Cerebellum (tissue), 5 donors: ENCODE results near the genes ZNF593, CEP85 and CRYBG2.

DNA sequence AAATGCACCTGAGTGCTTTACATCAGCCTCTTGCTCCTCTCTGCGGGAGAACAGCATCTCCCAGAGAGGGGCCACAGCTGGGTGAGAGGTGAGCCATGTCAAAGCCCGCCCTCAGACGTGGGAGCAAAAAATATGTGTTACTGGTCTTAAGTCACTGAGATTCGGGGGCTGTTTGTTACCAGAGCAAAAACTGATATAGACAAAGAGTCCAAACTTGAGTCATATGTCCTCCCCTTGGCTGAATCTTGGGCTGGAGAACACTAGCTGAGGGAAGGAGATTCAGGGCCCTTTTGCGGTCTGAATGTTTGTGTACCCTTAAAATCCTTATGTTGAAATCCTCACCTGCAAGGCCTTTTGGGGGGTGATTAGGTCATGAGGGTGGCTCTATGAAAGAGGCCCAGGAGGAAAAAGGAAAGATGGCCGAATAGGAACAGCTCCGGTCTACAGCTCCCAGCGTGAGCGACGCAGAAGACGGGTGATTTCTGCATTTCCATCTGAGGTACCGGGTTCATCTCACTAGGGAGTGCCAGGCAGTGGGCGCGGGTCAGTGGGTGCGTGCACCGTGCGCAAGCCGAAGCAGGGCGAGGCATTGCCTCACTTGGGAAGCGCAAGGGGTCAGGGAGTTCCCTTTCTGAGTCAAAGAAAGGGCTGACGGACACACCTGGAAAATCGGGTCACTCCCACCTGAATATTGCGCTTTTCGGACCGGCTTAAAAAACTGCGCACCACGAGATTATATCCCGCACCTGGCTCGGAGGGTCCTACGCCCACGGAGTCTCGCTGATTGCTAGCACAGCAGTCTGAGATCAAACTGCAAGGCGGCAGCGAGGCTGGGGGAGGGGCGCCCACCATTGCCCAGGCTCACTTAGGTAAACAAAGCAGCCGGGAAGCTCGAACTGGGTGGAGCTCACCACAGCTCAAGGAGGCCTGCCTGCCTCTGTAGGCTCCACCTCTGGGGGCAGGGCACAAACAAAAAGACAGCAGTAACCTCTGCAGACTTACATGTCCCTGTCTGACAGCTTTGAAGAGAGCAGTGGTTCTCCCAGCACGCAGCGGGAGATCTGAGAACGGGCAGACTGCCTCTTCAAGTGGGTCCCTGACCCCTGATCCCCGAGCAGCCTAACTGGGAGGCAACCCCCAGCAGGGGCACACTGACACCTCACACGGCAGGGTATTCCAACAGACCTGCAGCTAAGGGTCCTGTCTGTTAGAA is 36.8 kb upstream of the LDLRAP1 start:
- PRO-cap, 3 experiments: no peak in any of the 3 experiments
- RAMPAGE, long total RNA: no peak

DNA sequence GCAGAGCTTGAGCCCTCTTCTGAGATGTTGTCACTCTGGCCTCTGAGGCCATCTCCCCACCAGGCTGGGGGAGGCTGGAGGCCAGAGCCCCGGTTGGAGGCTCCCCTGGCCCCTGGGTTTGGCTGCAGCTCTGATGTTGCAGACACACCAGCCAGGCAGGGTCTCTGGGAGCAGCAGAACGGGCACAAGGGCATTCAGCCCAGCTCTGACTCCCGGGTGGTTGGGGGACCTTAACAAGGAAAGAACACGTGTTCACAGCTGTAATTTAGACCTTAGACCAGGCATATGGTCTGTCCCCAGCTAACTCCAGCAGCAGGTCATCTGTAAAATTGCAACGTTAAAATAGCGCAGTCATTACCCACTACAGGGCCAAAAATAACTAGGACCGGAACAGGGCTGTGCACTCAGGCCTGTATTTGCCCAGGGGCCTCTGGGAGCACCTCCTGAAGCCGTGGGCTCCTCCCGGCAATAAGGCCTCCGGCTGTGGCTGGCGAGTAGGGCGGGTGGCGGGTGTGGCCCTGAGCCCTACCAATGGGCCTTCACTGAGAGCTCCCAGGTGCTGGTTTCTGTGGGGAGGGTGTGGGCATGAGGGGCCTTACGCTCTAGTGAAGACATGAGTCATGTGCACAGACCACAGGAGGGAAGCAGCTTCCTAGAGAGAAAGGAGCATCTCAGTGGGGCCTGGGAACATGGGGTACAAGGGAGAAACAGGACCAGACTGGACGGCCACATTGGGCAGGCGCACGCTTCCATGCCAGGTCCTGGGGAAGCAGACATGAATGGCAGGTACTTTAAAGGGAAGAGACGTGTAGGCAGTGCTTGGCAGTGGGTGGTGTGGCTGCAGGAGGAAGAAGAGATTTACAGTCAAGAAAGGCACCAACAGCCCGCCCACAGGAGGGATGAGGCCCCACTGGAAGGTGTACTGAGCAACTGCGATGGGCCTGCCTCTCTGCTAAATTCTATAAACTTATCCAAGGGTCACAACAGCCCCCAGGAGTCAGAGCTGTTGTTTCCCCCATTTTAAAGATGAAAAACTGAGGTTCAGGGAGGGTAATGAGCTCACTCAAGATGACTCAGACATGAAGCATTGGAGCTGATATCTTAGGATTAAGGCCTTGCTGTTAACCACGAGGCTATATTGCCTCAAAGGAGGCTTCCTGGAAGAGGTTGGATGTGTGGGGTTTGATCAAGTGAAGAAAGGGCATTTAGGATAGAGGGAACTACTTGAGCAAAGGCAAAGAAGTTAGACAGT is 6.3 kb downstream of the LDLRAP1 start:
- PRO-cap, 3 experiments: peak in 1 of 3 experiments; most common plus-strand start position 616 of the sequence (in 1); most common minus-strand start position 470 of the sequence (in 1)
- RAMPAGE, long total RNA: no peak

DNA sequence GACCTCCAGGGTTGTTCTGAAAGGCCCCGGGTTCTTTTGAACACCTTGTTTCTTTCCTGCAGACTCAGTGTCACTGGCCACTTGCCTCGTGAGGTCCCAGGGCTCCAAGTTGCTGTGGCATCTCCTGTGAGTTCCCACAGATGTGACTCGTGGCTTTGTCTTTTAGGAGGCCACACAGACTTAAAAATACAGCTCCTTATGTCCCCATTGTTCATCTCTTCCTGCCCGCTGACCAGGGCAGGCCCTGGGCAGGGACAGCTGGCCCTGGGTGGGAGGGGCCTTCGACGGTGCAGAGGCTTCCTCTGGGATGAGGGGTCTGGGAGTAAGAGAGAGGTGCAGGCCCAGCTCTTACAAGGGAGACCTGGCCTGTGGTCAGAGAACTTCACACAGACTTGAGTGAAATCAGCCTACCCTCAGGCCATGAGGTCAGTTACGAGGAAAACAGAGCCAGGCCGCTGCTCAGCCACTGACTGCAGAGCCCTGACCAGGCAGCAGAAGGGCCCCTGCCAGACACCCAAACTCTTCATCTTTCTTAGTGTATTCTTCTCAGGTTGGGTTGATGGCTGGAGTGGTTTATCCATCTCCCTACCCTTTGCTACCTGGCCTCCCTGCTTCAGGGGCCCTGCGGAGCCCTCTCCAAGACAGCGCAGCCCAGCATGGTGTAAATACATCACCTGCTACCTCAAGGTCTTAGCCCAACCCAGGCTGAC is 15.8 kb downstream of the LDLRAP1 start:
- PRO-cap, 3 experiments: no peak in any of the 3 experiments
- RAMPAGE, long total RNA: no peak

- PRO-cap, 3 experiments: no peak in any of the 3 experiments
- RAMPAGE, long total RNA: no peak
These were observed 4.2 kb downstream of the SELENON start for GRCh38 chr1:25804094-25804761.

DNA sequence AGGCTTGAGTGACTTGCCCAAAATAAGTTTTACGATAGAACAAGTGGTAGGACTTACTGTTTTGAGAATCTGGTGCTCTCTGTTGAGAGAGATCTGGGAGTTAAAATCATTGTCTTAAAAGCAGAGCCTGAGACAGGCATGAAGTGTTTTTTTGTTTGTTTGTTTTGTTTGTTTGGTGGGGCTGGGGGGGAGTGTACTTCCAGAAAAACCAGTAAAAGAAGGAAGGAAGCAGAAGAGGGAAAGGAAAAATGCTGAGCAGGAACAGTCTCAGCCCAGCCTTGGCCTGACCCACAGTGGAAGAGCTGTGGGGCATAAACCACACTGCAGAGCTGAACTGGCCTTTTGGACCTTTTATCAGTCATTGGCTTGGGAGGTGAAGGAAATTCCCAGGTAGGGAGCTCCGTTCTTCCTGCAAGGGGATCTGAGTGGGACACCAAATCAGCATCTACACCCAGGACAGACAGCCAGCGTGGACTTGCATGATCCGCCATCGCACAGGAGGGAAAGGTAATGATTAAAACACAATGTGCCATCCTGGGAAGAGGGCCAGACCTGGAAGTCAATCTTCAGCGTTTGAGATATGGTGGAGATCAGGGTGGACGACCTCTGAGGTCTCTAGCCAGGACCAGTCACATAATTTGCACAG is 1.3 kb upstream of the MTFR1L start:
- PRO-cap, 3 experiments: no peak in any of the 3 experiments
- RAMPAGE, long total RNA: no peak

DNA sequence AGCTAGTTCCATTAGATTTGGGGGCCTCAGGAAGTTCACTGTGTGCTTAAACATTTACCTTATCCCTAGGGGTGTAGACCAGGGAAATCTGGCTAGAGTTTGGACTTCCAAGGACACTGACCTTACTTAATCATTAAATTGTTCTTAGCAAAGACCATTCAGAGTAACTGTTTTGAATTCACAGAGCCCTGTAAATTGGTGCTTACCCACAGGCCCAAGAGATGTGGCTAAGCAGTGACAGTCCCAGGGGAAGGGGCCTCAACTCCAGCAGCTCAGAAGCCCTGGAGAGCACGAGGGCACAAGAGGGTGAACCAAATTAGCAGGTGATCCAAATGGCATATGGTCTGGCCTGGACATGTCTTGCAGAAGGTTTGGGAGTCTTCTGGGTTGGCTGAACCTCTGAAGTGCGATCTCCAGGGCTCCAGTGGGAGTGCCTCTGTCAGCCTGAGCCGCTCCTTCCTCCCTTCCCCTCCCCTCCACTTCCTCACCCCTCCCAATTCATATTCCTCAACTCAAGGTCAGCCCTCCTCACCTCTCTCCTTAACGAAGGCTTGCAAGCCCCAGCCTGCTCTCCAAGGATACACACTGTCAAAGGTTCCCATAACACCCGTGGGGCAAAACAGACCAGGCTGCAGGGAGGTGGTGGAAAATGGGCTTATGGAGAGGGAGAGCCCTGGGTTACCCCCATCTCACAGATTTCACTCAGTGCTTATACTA is 4.3 kb downstream of the PAQR7 start:
- PRO-cap, 3 experiments: no peak in any of the 3 experiments
- RAMPAGE, long total RNA: no peak

- PRO-cap, 3 experiments: peak in 1 of 3 experiments; most common plus-strand start chr1:25895600 (in 1); most common minus-strand start chr1:25895525 (in 1)
- RAMPAGE, long total RNA: no peak
These were observed 10.8 kb downstream of the STMN1 start for GRCh38 chr1:25895328-25895983.

GRCh38 chr1:25922245-25923143 is 16.3 kb upstream of the STMN1 start:
- PRO-cap, 3 experiments: peak in 3 of 3 experiments; most common plus-strand start chr1:25922790 (in 2); most common minus-strand start chr1:25922542 (in 1)
- RAMPAGE, long total RNA: no peak

- PRO-cap, 3 experiments: no peak in any of the 3 experiments
- RAMPAGE, long total RNA: no peak
These were observed 26.5 kb downstream of the PAFAH2 start for GRCh38 chr1:25971332-25971786.

DNA sequence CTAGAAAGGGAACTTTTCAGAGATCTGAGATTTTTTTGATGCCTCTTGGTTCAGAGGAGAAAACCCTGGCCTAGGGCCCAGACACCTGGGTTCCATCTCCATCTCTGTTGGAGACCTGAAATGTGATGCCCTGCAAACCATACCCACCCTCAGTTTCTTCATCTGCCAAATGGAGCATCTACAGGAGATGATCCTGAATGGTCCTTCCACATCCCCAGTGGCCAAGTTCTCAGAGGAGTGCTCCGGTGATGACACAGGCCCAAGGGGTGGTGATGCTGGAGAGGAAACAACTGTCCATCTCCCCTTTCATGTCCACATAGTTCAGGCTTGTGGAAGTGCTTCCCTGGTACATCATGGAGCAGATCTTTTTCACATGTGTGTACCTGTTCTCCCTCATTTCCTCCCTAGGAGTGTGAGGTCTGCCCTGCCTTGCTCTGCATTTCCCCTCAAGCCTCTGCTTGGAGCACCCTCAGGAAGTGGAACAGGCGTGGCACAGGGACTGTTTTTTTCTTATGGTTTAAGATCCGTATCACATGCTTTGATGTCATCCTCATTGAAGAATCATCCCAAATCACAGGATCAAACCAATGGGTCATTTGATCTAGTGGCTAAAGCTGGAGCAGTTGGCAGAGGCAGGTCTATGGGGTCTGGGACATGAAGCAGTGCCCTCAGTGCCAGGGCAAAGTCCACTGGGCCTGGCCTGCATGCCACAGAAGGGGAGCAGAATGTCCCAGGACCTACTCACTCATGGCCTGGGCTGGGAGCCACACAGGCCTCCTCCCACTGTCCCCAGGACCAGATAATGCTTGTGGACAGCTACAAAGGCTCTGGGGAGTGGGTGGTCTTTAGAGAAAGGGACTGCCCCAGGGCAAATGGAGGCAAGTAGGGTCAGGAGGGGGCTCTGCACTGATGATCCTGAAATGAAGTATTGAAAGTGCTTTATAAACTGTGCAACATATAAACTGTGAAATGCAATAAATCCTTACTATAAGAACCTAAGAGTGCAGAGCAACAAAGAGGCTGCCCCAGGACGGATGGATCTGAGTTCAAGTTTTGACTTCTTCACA is 8.2 kb upstream of the TRIM63 start:
- PRO-cap, 3 experiments: no peak in any of the 3 experiments
- RAMPAGE, long total RNA: no peak

DNA sequence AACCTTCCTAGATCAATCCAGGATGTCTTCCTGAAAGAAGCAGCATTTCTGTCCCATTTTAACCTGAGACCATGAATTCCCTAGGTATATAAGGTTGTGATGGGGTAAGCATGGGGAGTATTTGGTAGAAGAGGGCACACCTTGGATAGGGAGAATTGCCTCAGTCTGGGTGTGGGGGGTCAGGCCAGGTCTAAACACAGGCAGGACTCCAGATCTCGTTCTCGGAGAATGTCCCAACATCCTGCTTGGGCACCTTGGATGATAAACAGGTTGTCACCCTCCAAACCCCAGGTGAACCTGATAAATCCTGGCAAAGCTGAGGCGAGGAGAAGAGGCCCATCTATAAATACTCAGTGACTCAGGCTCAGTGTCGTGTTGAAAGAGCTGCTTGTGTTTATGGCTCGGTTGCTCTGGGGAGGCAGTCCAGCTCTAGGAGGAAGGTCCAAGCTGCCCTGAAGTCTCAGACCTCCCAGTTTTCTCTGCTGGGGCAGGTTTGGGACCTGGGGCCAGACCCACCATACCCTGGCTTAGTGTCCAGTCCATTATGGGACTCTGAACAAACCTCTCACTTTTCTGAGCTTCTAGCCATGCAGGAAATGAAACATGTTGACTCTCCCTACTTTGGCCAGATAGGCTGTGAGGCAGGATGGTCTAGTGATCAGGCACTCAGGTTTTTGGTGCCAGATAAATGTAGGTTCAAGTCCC is 15.8 kb upstream of the TRIM63 start:
- PRO-cap, 3 experiments: no peak in any of the 3 experiments
- RAMPAGE, long total RNA: no peak

DNA sequence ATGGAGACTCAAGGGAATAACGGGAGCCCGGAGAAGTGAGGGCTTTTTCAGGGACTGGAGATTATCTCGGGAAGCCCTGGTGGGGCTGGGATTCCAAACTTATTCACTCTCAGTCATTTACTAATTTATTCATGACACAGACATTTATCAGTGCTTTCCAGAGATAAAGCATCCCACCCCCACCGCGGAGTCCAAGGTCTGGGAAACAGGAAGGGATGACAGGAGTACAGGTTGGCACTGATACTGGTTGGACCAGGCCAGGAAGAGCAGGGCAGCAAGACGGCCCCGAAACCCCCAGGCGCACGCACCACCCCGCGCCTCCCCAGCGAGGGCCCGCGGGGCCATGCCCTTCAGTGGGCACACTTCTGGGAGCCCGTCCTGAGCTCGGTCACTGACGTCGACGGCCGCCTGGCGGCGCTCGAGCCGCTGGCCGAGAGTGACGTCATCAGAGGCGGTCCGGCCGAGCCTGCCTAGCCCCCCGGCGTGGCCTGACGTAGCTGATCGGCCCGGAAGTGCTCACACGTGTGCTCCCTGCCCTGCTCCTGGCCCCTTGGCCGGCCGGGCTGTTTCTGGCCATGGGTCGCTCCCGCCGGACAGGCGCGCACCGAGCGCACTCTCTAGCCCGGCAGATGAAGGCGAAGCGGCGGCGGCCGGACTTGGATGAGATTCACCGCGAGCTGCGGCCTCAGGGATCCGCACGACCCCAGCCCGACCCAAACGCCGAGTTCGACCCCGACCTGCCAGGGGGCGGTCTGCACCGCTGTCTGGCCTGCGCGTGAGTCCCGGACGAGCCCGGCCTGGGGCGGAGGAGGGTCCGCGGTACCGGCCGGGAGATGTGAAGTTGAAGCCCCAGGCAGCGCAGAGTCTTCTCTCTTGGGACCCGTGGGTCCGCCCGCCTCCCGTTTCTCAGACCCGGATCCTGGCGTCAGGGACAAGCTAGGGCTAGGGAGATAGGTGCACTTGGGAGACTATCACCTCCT is at the start of gene ZNF593:
ZNF593 (plus strand) TSS at position 500 of the 980 bp plus-strand sequence.
- PRO-cap, 3 experiments: peak in 3 of 3 experiments; most common plus-strand start position 500 of the sequence (in 2); most common minus-strand start position 393 of the sequence (in 2)
- RAMPAGE, long total RNA: no peak

DNA sequence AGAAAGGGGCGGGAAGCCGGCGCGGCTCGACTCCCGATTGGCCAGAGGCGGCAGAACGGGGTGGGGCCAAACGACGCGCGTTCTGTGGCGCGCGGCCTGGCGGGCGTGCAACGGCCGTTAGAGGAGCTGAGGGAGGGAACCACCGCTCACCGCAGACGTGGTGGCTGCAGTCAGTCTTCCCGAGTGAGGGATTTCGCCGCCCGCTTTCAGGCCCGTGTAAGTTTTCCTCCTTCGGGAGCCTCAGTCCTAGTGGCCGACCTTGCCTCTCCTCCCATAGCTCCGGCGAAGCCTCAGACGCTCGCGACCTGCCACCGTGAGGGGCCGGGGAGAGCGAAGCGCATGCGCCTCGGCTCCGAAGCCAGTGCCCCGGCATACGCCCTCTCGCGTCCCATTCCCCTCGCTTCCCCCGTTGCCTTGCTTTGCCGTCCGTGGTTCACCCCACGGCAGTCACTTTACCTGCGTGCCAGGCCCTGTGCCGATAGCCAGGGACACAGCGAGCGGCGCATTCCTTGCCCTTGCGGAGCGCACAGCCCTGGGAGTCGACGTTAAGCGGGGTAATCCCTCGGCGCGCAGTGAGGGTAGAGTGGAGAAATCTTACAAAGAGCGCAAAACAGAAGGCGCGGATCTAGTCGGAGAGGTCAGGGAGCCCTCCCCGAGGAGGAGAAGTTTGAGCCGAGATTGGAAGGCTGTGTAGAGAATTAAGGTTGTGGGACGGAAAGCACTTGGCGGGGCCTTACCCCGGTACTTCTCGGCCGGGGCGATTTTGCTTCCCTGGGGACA is at the start of gene CEP85:
CEP85 (plus strand) TSS at position 106 of the 780 bp plus-strand sequence.
- PRO-cap, 3 experiments: peak in 3 of 3 experiments; most common plus-strand start position 120 of the sequence (in 2); most common minus-strand start position 292 of the sequence (in 1)
- RAMPAGE, long total RNA: start-site peak on the plus strand centred at position 109 of the sequence, 45 bp wide, 109 and 115 reads in 2 replicates

DNA sequence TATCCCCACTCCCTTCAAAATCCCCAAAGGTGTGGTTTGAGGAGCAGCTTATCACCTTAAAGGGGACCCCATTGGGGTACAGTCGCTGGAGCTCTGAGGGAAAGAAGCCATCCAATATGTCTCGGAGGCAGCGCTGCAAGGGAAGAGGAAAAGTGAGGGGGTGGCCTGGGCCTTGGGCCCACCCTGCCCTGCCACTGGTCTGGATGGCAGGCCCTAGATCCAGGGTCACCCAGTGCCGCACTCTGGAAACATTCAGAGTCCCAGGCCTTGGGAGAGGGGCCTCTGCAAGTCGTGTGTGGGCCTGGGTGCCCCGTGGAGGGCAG is 5.5 kb downstream of the SH3BGRL3 start:
- PRO-cap, 3 experiments: no peak in any of the 3 experiments
- RAMPAGE, long total RNA: no peak

- PRO-cap, 3 experiments: no peak in any of the 3 experiments
- RAMPAGE, long total RNA: no peak
These were observed 857 bp downstream of the UBXN11 start for GRCh38 chr1:26305521-26306037.

DNA sequence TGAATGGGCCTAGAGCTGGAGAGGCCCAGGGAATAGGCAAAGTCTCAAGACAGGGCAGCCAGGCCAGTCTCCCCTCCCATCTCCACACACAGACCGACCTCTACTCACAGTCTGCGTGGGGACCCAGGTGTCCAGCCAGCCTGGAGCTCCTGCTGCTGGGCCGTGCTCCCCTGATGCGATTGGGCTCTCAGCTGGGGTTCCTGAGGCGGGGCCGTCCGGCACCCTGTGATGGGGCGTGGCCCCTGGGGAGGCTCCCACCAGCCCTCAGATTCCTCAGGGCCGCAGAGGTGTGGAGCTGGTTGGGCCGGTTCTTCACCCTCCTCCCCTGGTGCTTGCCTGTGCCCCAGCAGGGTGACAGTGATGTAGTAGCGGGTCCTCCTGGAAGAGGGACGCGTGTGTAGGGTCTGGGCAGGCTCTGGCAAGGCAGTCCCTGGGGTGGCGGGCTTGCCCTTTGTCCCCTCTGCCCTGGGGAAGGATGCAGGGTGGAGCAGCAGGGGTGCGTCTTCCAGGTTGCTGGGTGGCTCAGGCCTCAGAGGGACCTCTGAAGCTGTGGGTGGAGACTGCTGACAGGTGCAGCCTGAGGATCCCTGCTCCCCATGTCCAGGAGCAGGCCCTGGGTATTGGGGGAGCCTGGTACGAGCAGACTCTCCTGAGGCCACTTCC is at the start of gene CRYBG2:
CRYBG2 (minus strand) TSS at position 193 of the 663 bp plus-strand sequence.
- PRO-cap, 3 experiments: no peak in any of the 3 experiments
- RAMPAGE, long total RNA: no peak

DNA sequence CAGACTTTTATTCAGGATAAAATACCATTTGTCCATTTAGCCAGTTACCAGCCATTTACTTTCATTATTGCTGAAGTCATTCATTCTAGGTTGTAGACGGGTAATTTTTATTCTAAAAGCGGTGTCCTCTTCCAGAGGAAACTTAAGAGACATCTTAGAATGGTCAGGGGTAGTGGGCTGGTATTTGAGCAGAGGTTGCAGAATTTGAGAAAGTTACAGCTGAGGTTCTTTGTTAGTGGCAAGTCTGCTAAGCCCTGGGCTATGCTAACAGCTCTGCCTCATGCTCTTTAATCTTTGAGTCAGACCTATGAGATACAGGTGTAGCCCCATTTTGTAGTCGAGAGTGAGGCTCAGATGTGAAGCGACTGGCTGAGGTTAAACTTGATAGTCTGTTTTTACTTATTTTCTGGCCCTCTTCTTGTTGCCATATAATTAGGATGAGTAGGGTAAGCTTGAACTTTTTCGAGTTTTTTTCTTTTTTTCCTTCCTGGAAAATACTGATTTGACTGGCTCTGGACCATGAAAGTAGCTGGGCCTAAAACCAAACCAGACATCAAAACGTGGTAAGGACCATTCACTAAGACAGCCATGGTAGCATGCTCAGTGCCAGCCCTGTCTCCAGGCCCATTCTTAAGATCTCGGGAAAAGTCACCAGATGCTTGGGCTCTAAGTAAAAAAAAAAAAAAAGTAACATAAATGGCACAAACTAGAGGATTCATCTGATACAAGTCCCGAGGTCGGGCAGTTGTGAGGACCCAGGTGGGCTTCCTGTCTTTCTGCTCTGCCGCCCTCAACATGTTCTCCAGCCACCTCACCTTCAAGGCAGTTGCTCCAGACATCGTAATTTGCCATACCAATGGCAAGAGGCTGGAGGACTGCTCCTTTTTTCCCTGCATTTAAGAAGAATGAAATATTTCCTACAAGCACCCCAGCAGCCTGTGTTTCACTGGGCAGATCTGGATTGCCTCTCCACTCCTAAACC is 4.9 kb downstream of the HMGN2 start:
- PRO-cap, 3 experiments: no peak in any of the 3 experiments
- RAMPAGE, long total RNA: no peak

GRCh38 chr1:26477842-26478470 is 5.7 kb downstream of the HMGN2 start:
- PRO-cap, 3 experiments: no peak in any of the 3 experiments
- RAMPAGE, long total RNA: no peak

DNA sequence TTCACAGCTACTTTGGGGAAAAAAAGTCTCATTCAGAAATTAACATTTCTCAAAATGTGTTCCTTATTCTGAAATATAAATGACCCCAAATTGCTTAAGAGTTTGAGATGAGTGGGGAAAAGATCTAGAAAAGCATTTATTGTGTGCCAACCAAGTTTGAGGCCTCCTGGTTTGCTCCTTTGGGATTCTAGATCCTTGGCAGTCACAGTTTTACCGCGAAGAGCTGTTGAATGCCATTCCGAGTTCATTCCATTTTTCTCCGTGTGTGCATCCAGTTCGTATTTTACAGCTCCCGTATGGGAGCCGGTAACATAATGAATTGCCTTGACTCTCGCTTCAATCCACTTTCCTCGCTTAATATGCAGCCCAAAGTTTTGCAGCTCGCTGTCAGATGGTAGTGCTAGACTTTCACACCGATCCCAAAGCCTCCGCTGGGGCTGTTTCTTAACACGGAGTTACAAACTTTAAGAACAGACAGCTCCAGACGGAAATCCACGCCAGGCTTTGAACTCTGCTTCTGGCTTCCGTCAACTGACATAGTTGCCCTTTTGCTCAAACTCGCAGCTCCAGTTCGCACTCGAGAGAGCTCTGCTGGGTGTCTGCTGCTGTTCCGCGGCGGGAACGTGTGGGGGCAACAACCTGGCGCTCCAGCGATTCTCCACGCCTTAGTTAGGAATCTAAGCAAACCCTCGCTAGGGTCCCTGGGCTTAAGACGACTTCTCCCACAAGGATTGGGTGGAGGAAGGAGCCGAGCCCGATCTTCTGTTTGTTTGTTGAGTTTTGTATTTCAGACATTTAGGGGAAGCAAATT is 3.6 kb upstream of the ARID1A start:
- PRO-cap, 3 experiments: peak in 3 of 3 experiments; most common plus-strand start position 555 of the sequence (in 3); most common minus-strand start position 533 of the sequence (in 1)
- RAMPAGE, long total RNA: no peak

DNA sequence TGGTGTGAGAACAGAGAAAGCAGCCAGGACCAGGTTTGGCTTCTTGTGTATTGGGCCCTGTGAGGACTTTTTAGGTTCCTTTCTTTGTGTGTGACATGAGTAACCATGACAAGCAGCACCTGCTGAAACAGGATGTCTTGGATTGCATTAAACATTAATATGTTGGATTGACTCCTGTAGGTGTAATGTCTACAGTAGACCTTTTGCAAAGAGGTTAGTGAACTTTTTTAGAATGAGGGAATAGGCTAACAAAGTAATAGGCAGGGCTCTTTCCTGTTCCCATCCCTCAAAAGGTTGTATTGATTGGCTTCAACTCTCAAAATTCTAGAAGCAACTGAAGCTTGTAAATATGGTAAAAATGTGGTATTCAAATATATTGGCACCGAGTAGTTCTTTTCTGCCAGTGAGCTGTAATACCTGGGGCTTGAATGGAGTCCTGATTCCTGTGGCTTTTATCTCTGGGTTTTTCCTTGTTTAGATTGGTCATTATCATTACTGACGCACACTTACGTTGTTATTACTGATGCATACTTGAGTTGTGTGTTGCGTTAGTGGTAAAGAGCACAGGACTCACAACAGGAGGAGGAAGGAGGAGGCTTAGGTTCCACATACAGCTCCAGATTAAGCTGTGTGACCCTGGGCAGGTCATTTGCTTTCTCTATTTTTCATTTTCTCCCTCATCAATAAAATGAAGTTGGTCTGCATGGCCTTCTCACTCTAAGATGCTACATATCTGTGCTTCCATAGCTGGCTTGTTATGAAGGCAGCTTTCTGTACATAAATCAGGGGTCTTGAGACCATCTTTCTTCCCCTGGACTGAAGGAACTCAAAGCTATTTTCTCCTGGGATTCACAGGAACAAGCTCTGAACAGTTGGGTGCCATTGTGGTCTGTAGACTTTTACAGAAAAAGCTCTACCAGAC is 5.4 kb downstream of the ARID1A start:
- PRO-cap, 3 experiments: no peak in any of the 3 experiments
- RAMPAGE, long total RNA: no peak